Cardiac ventricle fibroblast (primary cell): ENCODE measurements around a stretch of chr19.

GRCh38 chr19:34173641-34174022 lies 1.3 kb downstream of the LSM14A start:
- RAMPAGE, long total RNA: no peak

DNA sequence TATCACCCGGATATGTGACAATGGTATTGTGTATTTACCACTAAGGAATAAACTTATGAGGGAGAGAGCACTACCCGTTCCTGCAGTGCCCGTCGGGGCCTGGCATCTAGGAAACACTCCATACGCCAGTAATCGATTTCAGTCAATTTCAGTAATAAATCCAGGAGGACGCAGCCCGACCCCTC lies 317 bp upstream of the GARRE1 start:
- RAMPAGE, long total RNA: no peak

DNA sequence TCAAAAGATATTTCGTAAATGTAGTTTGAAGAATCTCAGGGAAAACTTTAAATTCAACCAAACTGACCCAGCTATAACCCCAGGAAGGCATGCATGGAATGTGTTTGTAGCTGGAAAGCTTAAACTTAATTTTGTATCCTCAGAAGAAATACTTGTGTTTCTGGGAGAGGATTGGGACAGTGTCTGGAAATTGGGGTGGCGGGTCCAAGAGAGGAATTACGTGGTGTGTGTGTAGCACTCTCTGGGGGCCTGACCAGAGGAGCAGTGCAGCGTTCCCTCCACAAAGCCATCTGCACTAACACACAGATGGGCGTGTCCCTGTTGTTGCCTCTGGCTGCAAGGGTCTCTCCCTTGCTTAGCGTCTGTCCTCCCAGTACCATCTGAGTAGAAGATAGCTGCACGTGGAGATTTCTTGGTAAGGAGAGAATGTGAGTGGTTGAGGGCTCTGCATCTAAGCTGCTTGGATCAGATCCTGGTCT lies 6.4 kb downstream of the GARRE1 start:
- RAMPAGE, long total RNA: no peak

DNA sequence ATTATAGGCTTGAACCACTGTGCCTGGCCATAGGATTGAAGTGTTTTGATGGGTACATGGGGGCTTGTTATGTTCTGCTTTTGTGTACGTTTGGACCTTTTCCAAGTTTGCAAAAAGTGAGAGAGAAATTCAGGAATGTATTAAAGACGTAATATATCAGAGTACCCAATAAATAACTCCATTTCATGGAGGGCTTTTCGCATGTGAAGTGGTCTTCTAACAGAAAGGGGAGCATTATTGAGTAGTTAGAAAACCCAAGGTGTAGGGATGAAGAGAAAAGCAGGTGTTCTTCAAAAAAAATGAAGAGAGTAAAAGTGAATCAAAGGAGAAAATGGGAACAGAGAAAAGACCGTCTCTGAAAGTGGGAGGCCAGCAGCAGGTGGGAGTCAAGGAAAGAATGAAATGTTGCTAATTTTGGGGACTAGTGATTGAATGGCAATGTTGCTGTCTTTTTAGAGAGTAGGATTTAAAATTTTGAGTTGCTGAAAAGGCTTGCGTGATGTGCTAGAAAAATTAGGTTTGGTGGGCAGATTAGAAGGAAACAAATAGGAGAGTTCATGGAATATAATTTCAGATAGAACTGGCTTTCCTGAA lies 55.3 kb upstream of the GPI start:
- RAMPAGE, long total RNA: no peak

DNA sequence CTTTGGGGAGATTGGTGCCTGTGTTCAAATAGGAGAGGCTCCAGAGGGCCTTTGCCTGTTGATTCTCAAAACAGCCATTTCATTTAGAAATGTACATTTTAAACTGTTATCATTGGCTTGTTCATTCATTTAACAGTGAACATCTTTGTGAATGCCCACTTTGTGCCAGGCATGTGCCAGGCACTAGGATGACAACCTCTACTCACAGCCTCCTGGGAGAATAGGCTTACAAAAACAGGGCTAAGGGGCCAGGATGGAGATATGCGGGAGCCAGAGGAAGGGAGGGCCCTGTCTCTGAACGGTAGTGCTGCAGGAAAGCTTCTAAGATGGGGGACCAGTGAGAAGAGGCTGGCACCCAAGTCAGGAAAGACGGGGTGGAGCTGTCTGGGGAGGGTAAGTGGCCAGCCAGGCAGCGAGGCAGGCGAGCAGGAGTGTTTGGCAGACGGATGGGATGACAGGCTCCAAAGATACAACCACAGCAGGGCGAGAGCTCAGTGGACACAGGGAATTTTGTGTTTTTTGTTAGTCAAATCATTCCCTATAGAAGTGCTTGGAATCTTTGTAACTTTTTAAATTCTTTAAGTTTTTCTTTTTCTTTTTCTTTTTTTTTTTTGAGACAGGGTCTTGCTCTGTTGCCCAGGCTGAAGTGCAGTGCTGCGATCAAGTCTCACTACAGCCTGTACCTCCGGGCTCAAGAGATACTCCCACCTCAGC lies 44.7 kb upstream of the GPI start:
- RAMPAGE, long total RNA: no peak

- RAMPAGE, long total RNA: no peak
Observed at GRCh38 chr19:34366186-34366722, 1.3 kb downstream of the GPI start.

DNA sequence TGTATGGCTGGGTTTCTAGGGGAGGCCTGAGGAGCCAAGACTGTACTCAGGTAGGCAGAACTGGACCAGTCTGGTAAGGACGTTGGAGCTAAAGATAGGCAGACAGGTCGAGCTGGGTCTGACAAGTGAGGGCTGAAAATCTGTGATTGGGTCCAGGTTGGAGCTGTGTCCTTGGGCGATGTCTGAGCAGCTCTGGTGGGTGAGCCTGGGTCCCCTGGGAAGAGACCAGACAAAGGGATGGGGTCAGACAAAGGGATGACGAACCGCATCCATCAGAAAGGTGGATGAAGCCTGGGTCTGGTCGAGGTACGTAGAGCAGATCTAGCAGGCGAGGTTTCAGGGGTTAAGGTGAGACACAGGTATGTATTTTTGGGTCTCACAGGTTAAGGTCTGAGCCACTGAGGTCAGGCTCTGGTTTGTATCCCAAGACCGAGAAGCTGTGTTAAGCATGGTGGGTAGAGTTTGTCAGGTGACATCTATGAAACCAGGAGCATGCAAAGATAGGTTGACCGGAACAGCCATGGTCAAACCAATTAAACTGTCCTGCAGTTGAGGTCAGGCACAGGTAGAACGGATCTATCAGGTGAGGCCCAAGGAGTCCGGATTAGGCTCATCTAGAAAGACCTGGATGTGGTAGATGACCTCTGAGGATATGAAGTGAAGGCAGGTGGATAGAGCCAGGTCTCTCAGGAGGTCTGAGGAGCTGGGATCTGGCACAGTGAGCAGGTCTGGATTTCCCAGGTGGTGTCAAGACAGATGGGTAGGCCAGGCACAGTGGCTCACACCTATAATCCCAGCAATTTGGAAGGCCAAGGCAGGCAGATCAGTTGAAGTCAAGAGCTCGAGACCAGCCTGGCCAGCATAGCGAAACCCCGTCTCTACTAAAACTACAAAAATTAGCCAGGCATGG lies 19.3 kb downstream of the GPI start:
- RAMPAGE, long total RNA: no peak

- RAMPAGE, long total RNA: no peak
Observed at GRCh38 chr19:34386148-34387110, 17.8 kb upstream of the PDCD2L start.

DNA sequence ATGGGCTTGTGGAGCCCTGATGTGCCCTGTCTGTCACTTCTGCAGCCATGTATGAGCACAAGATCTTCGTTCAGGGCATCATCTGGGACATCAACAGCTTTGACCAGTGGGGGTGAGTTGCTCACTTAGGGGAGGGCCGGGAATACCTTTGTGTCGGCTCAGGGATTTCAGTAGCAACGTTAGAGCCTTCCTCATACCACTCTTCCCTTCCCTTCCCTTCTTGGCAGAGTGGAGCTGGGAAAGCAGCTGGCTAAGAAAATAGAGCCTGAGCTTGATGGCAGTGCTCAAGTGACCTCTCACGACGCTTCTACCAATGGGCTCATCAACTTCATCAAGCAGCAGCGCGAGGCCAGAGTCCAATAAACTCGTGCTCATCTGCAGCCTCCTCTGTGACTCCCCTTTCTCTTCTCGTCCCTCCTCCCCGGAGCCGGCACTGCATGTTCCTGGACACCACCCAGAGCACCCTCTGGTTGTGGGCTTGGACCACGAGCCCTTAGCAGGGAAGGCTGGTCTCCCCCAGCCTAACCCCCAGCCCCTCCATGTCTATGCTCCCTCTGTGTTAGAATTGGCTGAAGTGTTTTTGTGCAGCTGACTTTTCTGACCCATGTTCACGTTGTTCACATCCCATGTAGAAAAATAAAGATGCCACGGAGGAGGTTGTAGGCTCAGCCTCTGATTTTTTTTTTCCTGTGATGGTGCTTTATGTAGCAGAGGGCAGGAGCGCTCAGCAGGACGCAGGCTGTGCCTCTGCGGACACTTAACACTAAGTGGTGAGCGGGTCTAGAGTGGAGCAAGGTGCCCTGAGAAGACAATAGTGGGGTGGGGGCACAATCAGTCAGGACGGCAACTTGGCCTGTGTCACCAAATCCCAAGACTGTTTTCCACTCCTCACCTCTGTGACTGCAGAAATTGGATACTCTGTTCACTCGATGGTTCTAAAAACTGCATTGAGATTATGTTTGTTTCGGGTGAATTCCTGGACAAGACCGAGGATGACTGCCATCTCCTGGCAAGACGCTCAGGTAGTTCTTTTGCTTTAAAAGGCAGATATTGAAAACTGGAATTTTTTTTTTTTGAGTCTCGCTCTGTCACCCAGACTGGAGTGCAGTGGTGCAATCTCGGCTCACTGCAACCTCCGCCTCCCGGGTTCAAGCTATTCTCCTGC lies 4.1 kb upstream of the PDCD2L start:
- RAMPAGE, long total RNA: no peak

GRCh38 chr19:34428077-34428240 lies 222 bp upstream of the UBA2 start:
- RAMPAGE, long total RNA: no peak

GRCh38 chr19:34431298-34431664 lies 3.1 kb downstream of the UBA2 start:
- RAMPAGE, long total RNA: no peak

DNA sequence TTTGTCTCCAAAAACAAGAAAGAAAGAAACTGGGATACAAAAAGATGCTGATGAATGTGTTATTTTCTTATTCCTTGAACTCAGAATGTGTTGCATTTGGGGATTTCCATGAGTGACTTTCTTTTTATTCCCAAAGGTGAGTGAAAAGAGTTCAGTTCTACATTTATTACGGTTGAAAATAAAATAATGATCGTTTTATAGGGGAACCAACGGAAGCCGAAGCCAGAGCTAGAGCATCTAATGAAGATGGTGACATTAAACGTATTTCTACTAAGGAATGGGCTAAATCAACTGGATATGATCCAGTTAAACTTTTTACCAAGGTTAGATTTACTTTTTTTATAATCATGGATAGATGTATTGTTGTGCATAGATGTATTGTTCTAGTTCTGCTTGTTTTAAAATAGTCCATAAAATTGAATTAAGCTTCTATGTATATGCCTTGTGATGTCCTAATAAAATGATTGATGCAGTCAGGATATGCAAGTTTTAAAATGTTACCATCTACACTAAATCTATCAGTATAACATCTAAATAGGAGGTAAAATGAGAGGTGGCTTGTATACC lies 16.7 kb downstream of the UBA2 start:
- RAMPAGE, long total RNA: no peak

GRCh38 chr19:34450080-34450444 lies 21.9 kb downstream of the UBA2 start:
- RAMPAGE, long total RNA: no peak

- RAMPAGE, long total RNA: no peak
Observed at GRCh38 chr19:34501192-34502186, 19.9 kb downstream of the WTIP start.

- RAMPAGE, long total RNA: no peak
Observed at GRCh38 chr19:34503373-34504429, 22.1 kb downstream of the WTIP start.

DNA sequence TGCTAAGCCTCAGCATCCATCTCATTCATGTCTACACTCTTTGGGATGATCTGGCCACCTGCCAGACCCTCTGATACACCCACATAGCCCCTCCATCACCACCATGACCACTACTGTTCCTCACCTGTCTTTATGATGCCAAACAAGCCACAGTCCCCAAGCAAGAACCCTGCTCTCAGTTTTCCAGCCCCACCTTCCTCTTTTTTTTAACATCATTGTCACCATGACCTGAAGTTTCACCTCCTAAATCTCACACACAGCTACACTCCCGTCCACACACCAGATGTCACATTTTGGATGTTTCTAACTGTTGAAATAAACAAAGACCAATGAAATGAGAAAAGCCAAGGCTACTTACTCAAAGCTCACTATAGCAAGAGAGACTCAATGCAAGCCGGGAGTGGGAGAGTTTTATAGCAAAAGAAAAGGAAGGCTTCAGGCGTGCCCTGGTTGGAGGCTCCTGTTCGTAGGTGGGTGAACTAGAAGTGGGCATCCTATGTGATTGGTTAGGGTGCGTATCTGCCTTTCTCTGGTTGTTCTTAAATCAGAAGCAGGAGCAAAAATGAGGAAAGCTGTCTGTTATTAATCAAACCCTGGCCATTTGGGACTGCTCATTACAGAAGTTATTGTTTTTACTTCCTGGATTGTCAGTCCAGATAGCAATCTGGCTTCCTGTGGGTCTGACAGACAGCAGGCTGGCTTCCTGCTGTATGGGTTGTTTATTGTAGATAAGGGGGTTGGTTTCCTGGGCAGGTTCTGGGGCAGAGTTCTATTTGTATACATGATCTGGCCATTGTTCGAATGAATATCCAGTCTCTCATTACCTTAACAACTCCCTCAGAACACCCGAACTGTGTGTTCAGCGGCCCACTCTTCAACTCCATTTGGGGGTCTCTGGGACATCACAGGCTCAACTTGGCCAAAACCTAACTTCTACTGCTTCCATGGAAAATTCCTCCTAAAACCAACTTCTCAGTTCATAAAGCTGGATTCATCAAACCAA lies 1.8 kb downstream of the ZNF792 start:
- RAMPAGE, long total RNA: no peak

DNA sequence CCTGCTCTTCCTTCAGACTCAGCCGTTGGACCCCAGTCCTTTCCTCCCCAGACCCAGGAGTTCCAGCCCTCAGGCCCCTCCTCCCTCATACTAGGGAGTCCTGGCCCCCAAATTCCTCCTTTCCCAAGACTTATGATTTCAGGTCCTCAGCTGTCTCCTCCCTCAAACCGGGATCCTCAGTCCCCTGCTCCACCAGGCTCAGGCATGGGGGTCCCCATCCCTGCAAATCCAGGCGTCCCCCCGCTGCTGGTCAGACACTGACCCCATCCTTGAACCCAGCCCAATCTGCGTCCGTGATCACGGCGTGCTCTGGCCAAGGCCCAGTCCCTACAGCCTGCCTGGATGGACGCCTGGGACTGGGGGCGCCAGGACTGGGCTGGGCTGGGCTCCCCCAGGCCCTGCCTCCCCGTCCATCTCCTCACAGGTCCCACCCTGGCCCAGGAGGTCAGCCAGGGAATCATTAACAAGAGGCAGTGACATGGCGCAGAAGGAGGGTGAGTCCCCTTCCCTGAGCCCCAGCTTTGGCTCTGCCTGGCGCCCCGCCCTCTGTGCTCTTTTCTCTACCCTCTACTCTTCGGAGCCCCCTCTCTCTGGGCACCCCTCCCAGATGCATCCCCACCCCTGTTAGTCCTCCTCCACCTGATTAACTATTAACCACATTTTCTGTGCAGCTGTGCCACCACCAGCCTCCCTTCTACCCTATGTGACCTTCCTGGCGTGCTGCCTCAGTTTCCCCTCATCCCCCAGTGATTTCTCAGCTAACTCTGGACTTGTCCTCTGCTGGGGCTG lies 702 bp downstream of the HPN start:
- RAMPAGE, long total RNA: no peak

DNA sequence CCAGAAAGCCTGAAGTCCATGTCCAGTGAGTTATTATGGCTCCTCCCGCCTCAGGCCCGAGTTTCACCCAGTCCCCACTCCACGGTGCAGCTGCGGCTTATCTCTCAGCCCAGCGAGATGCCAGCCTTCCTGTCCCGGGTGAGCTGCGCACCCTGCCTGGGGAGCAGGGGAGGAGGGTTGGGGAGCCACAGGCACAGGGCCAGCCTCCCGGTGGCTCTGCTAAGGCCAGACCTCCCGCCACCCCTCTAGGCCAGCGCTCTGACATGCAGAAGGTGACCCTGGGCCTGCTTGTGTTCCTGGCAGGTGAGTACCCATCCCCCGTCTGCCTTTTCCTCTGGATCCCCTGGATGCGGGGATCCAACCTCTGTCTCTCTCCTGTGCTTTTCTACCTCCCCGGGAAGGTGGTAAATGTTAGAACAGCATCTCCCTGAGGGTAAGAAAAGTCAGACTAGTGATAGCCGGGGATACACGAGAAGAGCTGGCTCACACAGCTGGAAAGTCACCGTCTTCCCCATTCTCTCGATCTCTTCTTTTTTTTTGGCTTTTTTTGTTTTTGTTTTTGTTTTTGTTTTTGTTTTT lies 3.6 kb downstream of the FXYD3 start:
- RAMPAGE, long total RNA: no peak

- RAMPAGE, long total RNA: no peak
Observed at GRCh38 chr19:35131148-35131550, 3.7 kb downstream of the LGI4 start.

DNA sequence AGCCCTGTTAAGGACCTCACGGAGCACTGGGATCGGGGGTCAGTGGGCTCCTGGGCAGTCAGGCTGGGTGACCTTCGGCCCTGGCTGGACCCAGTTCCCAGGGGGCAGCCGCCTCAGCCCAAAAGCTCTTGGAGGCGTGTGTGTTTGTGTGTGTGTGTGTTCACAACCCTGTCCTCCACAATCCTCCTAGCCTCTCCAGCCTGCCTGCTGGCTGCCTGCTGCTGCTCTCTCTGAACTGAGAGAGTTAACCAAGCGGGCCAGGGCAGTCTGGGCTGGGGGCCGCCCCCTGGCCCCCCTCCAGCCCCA lies 252 bp upstream of the FXYD1 start:
- RAMPAGE, long total RNA: no peak